M059J (cell line): Measurements from ENCODE around the gene PIGT.

GRCh38 chr20:44460792-44461572, 14.7 kb upstream of the TTPAL start:
- RAMPAGE, long total RNA: no peak

DNA sequence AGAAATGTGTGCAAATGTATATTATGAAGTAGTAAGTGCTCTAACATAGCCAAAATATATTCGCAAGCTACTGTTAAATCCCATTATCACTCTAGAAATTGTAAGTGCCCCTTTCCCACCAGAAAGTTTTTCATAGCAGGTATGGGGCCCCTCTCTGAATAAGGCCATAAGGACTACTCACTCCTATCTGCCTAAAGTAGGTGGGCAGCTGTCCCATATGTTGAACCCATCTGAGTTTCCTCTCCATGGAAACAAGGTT, 12.9 kb downstream of the SERINC3 start:
- RAMPAGE, long total RNA: no peak

- RAMPAGE, long total RNA: no peak
Observed at GRCh38 chr20:44585994-44586856, 3.8 kb downstream of the PKIG start.

GRCh38 chr20:44633446-44633997, 18.0 kb downstream of the ADA start:
- RAMPAGE, long total RNA: no peak

DNA sequence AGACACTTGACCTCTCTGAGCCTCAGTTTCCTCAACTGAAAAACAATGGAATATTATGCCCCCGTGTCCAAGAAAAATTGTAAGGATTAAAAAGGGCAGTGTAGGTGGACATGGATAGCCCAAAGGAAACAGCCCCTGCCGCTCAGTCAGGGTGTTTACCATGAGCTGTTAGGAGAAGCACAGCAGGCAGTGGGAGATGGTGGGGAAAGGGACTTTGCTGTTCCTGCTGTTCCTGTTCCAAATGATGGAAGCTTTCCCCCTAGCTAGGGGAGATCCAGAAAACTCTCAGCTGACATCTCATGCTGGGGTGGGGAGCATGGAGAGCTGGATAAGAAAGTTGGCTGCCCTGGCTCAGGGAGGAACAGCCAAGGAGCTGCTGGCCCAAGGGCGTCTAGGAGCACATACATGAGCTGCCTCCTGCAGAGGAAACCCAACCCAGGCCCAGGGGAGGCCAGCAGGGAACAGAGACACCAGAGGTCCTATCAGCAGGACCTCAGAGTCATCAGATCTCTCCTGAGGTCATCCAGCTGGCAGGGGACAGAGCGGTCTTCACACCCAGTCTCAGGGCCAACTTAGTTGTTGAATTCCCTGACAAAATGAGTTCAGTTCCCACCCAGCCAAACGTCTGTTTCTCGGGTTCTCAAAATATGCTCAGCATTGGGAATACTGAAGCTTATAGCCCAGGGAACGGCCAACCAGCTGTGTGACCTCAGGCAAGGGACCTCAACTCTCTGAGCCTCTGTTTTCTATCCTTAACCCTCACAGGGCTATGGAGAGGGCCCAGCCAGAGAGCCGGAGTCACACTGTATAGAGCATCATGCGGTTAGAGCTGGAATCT, 14.0 kb downstream of the ADA start:
- RAMPAGE, long total RNA: no peak

GRCh38 chr20:44650568-44651037, 896 bp downstream of the ADA start:
- RAMPAGE, long total RNA: no peak

GRCh38 chr20:44728686-44729627, 13.8 kb downstream of the CCN5 start:
- RAMPAGE, long total RNA: no peak

GRCh38 chr20:45059109-45059732, 41.7 kb downstream of the KCNS1 start:
- RAMPAGE, long total RNA: no peak

GRCh38 chr20:45336238-45337288, 11.7 kb downstream of the SDC4 start:
- RAMPAGE, long total RNA: no peak

- RAMPAGE, long total RNA: no peak
Observed at GRCh38 chr20:45341929-45342615, 6.2 kb downstream of the SDC4 start.

- RAMPAGE, long total RNA: no peak
Observed at GRCh38 chr20:45343218-45344126, 4.8 kb downstream of the SDC4 start.

DNA sequence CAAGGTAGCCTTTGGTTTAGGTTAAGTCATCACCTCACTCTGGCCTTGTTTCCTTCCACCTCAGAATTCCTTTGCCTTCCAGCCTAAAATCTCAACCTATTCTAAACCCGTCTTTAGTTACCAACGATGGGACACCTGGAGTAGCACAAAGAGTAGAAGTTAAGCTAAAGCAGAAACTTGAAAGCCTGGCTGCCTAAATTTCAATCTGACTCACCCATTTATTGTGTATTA, 1.6 kb downstream of the SDC4 start:
- RAMPAGE, long total RNA: no peak

GRCh38 chr20:45357851-45358890, 4.8 kb upstream of the SYS1 start:
- RAMPAGE, long total RNA: no peak

GRCh38 chr20:45361786-45362371, 1.1 kb upstream of the SYS1 start:
- RAMPAGE, long total RNA: no peak

DNA sequence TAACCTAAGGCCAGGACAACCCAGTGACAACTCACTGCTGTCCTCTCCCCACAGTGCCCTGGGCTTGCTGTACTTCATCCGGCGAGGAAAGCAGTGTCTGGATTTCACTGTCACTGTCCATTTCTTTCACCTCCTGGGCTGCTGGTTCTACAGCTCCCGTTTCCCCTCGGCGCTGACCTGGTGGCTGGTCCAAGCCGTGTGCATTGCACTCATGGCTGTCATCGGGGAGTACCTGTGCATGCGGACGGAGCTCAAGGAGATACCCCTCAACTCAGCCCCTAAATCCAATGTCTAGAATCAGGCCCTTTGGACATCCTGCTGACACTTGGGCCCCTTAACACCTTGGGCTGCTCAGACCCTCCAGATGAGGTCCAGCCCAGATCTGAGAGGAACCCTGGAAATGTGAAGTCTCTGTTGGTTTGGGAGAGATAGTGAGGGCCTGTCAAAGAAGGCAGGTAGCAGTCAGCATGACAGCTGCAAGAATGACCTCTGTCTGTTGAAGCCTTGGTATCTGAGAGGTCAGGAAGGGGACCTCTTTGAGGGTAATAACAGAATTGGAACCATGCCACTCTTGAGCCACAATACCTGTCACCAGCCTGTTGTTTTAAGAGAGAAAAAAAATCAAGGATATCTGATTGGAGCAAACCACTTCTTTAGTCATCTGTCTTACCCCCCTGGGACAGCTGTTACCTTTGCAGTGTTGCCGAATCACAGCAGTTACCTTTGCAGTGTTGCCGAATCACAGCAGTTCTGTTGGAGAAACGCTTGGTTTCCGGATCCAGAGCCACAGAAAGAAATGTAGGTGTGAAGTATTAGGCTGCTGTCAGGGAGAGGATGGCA, 4.1 kb downstream of the SYS1 start:
- RAMPAGE, long total RNA: no peak

DNA sequence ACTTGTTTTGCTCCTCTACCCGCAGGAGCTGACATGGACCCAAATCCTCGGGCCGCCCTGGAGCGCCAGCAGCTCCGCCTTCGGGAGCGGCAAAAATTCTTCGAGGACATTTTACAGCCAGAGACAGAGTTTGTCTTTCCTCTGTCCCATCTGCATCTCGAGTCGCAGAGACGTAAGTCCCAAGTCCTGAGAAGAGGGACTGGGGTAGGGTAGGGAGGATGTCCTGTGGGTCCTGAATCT, 266 bp downstream of the DBNDD2 start:
- RAMPAGE, long total RNA: no peak

DNA sequence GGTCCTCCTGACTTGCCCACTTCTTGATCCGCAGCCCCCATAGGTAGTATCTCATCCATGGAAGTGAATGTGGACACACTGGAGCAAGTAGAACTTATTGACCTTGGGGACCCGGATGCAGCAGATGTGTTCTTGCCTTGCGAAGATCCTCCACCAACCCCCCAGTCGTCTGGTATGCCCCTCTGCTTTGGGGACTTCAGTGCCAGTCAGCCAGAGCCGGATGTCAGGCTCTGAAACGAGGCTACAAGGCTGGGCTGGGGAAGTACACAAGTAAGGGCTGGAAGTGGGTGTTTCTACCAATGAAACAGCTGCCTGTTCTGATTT, 640 bp downstream of the DBNDD2 start:
- RAMPAGE, long total RNA: no peak

- RAMPAGE, long total RNA: start-site peak on the plus strand at chr20:45416127-45416143, 103 and 93 reads in 2 replicates
Observed at GRCh38 chr20:45415820-45416753, at the start of gene PIGT. PIGT (plus strand) TSS chr20:45416141.

DNA sequence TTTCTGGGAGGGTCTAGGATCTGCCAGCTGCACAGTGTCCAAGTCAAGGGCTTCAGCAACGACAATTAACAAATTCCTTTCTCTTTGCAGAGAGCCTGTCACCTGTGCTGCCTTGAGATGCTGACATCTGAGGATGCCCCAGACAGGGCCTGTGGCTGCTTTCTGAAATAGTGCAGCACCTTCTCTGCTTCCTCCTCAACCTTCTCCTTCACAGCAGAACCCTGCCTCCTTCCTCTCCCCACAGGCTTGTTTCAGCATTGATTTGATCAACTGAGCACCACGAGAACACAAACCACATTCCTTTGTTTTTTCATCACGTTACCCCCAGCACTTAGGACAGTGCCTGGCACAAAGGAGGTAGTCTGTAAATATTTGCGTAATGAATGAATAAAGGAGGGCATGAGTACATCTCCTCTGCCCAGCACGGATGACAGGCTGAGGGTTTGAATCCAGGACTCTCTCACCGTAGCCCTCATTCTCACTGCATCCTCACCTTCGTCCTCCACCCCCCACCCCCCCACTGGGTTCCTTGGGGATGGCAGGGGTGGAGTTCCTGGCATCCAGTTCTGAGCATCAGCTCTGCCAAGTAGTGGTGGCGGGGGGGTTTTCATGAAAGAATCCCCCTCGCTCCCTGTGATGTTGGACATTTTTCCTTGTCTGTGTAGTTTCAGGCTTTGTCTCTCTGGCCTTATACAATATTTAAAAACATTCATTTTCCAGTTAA, 21.2 kb upstream of the WFDC2 start:
- RAMPAGE, long total RNA: no peak

GRCh38 chr20:45783654-45784114, 8.0 kb downstream of the WFDC3 start:
- RAMPAGE, long total RNA: no peak